ENCODE results near the genes RABAC1 and CXCL17.

DNA sequence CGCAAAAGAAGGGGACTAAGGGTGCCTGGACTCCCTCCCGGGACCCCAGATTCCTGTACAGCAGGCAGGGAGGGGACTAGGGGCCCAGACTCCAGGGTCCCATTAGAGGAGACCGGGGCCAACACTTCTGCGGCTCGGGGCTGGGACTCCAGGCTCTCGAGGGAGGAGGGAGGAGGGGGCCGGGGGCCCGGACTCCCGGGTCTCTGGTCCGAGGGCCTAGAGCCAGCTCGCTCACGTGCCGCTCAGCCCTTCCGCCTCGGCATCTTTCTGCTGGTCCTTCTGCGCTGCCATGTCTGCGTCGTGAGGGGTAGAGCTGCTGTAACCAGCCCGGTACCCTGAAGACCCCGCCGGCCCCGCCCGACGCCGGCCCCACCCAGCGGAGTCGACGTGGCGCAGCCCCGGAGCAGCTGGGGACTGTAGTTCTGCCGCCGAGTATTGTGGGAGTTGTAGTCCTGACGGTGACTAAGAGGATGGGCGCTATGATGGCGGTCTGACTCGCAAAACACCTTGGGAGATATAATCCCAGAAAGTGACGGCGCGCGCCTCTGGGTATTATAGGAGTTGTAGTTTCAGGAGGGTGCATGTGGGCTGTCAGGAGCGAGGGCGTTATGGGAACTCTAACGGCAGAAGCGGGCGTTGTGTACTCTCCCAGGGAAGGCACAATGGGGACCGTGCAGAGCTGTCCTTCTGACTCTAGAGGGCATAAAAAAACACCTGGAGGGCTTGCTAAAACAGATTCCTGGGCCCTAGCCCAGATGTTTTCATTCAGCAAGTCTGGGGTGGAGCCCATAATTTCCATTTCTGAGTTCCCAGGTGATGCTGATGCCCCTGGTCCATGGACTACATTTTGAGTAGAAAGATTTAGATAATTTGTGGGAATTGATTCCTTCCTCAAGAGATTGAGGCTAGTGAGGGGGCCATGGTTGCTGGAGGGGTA, at the start of gene RABAC1:
Gene RABAC1 (minus strand): TSS at position 320 of the 937 bp plus-strand sequence.
- PRO-cap = bidirectional peak, plus-strand start at position 447 of the sequence, minus-strand start at position 346 of the sequence

- PRO-cap = no peak
Measured at GRCh38 chr19:42068246-42068655, 1.8 kb downstream of the GRIK5 start.

- PRO-cap = unidirectional peak, minus-strand start at chr19:42083730
Measured at GRCh38 chr19:42083415-42083948, 7.5 kb downstream of the ZNF574 start.

DNA sequence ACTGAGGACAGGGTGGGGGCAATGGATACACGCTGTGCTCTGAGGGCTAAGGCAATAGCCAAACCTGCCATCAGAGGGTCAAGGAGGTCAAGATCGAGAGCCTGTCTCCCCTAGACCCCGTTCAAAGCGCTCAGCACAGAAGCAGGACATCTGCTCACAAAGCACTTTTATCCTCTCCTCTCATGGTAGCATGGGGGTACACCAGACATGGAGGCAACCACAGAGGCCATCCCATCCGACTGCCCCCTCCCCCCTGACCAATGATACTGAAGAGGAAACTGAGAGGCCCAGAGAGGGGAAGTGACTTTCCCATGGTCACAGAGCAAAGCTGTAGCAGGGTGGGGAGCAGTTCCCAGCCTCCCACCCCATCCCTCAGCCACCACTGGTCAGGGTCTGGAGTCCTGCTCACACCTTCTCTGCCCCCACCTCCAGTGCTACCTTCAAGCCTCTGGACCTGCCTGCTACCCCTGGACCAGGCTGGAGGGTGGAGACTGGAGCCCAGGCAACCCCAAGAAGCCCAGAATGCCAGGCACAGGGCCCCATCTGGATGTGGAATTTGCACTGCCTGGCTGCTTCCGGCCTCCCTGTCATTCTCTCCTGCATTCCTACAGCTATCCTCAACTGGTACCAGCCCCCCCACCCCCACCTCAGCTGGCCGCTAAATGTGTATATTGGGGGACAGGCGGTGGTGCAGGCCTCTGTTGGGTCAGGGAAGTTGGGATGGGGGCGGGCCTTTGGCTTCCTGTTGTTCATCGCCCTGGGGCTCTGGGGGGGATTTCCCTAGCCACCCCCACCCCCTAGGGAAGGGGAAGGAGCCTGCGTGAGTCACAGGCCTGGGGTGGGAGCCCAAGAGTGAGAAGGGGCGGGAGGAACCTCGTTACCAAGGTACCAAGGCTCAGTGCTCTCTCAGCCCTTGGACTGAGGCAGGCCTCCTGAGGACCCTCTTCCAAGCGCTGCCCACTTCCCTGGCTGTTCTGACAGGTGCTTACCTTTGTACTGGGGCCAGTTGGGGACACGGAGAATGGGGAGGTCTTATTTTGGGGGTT, 10.8 kb downstream of the POU2F2 start:
- PRO-cap = no peak

GRCh38 chr19:42122682-42123633, 9.3 kb downstream of the POU2F2 start:
- PRO-cap = no peak

DNA sequence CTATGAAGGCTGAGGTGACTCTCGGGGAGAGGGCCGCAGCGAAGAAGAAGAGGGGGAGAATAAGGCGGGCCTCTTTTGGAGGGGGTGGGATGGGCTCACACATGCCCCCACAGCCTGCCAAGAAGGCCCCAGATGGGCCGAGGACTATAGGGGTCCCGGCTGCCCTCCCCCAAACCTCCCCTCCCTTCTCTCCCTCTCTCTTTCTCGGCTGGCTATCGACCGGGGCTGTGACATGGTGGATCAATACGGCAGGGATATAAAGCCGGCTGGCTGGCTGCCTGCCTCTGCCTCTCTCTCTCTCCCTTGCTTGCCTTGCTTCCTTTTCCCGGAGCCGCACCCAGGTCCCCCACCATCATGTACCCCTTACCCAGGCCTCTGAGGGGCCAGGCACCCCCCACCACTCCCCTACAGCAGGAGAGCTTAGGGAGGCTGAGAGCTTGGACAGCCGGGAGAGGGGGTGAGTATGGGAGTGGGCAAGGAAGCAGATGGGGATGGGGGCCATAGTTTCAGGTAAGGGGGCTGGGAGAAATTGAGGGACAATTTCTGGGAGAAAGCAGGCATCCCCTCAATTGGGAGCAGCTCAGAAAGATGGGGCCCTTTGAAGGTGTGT, 20.1 kb upstream of the POU2F2 start:
- PRO-cap = no peak

DNA sequence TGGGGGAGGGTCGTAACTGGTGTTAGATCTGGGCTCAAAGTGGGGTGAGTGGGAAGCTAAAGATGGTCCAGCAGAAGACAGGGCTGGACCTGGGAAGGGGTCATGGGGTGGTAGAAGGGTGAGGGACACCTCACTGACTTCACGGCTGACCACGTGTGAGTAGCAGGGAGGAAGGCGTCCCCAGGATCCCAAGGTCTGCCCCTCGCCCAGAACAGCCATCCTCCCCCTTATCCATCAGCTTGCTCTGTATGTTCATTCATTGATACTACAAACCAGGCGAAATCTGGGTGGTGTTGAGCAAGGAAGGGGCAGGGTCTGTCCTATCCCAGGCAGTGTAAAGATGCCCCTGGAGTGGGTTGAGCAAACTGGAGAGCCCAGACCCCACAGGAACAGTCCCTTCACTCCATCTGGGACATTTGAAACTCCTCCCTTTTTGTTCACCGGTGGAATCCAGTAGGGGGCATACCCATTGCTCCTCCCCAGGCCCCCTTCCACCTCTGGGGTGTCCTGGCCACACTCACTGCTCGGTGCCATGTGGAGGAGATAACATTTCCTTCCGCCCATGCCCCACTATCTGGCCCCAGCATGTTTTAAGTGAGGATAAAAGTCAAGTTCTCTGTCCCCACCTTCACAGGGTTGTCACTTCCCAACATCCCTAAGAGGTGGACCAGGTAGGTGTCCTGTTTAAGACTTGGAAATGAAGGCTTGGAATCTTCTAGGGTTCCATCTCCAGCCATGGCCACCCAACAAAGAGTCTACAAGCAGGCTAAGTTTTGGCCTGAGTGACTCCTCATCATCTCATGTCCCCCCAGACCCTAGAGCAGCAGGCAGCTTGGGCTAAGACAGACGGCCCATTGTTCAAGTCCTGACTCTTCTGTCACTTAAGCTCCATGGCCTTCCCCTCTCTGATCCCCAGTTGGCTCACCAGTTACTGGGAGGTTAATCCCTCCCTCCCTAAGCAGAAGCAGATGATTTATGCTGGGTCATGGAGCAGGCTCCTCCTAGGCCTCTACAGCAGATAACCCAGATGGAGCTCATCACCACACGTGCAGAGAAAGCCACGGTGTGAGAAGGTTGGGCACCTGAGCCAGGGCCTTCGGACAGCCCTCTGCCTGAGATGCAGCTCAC, 9.2 kb downstream of the ZNF526 start:
- PRO-cap = no peak

DNA sequence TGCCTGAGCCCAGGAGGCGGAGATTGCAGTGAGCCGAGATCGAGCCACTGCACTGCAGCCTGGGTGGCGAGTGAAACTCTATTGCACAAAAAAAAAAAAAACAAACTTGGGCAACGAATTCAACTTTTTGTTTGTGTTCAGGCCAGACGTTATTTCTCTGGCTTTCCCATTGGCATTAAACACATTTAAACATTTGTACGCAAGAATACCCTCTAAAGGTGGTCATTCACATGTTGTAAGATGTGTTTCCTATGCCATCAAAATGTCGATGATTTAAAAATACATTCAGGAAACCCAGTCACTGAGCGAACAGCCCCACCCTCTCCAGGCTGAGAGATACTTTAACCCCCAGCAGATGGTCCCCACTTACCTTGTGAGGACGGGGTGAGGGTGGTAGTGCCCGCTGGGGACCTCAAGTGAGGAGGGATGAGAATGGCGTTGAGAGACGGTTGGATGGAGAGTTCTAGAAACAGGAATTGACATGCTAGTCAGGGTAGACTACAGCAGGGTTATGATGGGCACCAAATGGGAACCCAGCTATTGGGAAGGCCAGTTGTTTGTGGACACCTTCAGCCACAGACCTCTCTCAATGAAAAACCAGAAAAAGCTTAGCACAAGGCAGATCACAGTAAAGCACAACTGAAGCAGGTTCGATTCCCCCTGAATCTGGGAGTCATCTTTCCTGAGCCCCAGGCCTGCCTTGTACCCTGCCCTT, 10.6 kb downstream of the GSK3A start:
- PRO-cap = no peak

DNA sequence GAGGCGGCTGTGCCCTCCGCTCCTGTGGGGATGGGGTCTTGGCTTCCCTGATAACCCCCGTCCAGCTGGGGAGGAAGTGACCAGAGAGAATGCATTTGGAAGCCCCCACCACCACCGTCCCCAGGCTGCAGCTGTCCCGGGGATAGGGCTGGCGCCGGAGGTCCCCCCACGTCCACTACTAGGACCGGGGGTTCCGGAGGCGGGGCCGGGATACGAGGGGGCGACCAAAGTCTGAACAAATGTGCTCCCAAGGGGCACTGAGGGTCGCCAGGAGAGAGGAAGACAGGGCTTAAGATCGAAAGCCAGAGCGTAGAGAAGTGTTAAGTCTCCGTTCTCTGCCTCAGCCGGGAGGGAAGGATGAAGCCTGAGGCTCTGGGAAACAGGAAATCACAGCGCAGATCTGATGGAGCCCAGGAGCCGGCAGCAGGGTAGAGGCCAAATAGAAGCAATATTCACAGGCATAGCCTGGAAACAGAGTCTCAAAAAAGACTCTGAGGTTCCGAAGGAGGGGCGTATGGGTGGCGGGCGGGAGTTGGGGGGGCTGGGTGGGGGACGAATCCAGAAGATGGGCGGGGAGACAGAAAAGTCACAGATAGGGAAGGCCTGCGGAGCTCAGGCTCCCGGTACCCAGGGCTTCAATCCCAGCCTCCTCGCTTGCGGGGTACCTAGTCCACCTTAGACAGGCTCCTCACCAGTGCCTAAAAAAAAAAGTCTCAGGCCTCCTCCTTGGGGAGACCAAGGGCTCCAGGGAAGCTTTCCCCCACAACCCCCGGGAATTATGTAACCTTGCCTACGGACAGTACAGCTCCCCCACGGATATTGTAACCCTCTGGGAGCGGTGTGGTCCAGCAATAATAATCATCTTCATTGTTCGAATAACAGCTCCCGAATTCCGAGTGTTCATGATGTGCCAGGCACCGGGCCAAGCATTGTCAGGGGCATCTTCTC, 1.1 kb upstream of the ERF start:
- PRO-cap = bidirectional peak, plus-strand start at position 582 of the sequence, minus-strand start at position 402 of the sequence; unidirectional peak, minus-strand start at position 649 of the sequence

- PRO-cap = no peak
Measured at GRCh38 chr19:42285877-42287027, 15.7 kb upstream of the PRR19 start.

- PRO-cap = no peak
Measured at GRCh38 chr19:42324327-42325094, 924 bp upstream of the MEGF8 start.

DNA sequence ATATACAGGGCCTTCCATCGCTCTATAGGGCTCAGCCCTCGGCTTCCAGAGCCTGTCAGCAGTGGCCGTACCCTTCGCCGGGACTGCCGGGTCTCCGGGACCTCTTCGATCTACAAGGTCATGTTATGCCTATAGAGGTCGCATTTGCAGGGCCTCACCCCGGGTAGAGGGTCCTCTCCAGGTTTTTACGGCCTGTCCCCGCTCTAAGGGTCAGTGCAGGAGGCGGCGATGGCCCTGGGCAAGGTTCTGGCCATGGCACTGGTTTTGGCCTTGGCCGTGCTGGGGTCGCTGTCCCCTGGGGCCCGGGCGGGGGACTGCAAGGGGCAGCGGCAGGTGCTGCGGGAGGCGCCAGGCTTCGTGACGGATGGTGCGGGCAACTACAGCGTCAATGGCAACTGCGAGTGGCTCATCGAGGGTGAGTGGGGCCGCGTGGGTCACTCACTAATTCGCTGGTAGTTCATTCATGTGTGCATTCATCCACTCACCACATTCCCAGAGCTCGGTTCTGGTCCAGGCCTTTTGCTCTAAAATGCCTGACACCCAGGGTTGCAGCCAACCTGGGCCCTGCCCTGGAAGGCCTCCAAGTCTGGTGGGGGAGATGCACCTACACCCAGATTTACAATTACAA, 695 bp downstream of the MEGF8 start:
- PRO-cap = no peak

DNA sequence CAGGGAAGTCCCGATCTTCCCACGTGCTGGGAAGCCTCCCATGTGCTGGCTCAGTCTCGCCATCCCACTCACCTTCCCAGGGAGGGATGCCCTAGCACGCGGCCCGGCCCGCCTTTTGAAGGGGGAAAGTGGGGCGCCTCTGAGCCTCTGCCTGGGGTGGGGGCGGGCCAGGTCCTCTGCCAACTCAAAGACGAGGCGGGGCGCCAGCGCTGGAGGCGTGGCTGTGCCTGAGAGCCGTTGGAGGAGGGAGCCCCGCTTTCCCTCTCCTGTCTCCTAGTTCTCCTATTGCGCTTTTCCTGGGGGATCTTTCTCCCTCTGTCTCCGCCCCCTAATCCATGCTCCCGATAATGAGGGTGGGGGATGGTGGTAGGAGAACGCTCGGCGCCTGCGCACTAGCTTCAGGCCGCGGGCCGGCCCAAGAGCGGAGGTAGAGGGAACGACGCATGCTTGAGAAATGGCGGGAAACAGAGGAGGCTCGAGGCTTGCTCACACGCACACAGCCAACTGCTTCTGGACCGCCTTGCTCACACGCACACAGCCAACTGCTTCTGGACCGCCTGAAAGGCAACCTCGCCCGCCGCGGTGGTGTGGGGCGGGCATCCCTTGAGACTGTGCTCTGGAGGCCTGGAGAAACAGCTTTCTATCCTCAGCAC, 3.2 kb downstream of the LIPE start:
- PRO-cap = bidirectional peak, plus-strand start at position 401 of the sequence, minus-strand start at position 317 of the sequence

DNA sequence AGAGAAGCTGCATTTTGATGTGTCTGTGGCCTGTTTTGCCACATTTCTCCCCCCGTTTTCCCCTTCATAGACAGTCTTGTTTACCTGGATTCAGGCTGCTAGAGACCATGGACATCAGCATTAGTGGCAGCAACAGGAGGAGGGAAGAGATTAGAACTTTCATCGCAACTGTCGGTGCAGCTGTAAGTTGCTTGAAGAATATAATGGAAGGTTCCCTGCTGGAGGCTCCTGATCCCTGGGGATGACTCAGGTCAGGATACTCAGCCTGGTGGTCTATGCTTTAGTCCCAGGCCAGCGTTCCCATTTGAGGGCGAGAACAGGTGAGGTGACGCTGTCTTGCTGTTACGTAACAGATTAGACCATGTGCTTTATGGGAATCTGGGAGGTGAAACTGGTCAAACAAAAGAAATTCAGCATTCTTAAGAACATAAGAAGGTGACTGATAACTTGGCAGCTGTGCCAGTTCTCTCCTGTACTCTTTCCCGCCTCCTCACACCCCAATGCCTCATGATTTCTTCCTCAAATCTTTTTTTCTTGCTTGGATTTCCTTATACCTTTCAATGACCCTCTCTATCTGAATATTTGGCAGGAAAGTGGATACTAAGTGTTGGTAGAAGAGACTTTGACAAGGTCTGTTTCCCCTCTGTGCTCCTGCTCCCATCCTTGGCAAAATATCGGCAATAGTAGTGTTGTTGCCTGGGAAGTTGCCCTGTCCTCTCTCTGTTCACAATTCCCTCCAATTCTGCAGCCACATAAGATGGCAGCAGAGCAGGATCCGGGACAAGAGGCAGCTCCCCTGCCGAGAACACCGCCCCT, at the start of gene CXCL17:
Gene CXCL17 (minus strand): TSS at position 277 of the 816 bp plus-strand sequence.
- PRO-cap = no peak

DNA sequence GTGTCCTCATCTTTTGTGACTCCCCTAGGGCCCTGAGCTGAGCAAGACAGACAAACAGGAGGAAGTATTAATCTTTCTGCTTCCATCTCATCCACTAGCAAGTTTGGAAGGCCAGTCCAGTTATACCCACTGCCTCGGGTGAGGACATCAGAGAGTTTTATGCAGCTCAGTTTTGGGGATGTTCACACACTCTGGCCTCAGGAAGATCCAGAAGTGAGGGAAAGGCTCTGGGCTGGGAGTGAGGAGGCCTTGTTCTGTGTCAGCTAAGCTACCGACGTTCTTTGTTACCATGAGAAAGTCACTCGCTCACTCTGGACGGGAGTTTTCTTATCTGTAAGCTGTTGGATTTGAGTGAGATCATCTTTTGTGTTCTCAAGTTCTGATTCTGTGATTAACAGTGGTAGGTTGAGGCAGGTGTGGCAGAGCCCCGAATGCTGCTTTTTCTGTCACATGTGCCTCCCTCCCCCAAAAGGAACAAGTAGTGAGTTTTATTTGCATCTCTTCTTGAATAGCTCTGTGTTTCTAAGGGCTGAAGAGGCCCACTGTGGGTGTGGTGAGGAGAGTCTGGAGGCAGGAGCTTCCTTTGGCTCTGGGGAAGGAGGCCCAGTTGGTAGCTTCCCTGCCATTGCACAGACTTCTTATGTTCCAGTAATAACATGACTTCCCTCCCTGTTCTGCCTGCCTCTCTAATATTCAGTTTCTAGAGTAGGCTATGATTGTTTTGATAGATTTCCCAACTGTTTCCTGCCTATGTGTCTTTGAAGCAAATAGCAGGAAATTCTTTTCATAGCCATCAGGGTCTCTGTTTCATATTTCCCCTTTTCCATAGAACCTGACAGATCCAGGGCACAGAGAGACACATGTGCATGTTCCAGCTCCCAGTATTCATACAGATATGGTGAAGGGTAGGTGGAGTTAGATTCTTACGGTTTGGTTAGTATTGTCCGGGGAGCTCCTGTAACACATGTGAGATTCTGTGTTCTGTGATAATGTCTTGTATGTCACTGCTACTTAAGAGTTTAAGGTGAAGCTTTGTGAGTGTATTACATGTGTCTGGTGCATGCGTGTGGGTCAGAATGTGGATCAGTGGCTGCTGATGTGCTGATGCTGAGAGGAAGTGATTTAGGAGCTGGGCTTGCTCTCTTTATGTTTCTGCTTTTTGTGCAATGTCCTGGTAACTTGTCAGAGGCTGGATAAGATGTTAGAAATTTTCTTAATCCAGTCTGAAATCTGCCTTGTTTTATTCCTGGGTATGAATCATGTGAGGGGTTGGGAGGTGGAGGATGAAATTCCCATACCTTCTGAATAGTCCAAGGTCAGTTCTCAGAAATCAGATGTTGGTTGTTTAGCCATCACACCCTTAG, 24.0 kb upstream of the CXCL17 start:
- PRO-cap = no peak

GRCh38 chr19:42529247-42529607, 946 bp upstream of the CEACAM1 start:
- PRO-cap = no peak

DNA sequence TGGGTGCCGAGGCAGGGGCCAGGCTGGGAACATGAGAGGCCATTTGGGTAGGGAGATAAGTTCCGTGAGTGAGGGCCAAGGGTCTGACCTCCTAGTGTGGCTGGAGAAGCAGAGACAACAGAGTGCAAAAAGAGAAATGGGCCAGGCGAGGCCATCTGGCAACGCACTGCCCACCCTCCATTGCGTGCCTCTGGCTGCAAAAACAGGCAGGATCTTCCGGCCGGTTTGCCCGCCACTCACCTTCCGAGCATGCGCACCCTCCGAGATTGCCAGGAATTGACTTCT, 262 bp upstream of the TEX101 start:
- PRO-cap = no peak

- PRO-cap = bidirectional peak, plus-strand start at chr19:43504293, minus-strand start at chr19:43504122
Measured at GRCh38 chr19:43504036-43504236, 610 bp downstream of the PHLDB3 start.

DNA sequence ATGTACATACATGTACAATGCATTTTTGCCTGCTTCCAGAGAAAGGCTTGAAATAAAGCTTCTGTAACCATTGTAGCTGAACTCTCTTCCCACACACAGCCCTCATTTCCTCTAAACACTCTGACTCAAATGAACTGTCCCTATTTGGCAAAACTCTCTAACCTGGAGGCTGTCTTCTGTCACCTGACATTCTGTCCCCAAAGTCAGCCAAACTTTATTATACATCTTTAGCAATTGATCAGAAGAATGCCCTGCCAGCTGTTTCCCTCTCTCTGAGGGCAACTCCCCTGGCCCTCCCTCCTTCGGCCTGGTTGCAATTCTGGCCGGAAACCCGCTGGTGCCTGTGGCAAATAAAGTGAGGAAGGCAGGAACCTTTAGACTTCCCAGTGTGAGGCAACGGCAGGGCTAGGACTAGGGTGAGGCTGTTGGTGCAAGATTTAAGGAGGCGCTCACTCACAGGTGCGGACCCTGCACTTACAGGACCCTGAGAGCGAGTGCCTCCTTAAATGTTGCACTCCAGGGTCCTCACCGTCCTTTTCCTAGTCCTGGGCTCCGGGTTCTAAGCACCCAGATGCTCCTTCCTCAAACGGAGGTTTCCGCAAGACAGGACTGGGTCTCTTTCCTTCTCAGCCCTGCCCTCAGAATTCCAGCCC, 1.6 kb downstream of the ETHE1 start:
- PRO-cap = unidirectional peak, plus-strand start at position 377 of the sequence; unidirectional peak, plus-strand start at position 425 of the sequence; unidirectional peak, plus-strand start at position 452 of the sequence; unidirectional peak, plus-strand start at position 585 of the sequence

- PRO-cap = no peak
Measured at GRCh38 chr19:43525894-43526559, 974 bp downstream of the ETHE1 start.